Ileum (tissue), 1 donor: ENCODE measurements around a stretch of chr16.

DNA sequence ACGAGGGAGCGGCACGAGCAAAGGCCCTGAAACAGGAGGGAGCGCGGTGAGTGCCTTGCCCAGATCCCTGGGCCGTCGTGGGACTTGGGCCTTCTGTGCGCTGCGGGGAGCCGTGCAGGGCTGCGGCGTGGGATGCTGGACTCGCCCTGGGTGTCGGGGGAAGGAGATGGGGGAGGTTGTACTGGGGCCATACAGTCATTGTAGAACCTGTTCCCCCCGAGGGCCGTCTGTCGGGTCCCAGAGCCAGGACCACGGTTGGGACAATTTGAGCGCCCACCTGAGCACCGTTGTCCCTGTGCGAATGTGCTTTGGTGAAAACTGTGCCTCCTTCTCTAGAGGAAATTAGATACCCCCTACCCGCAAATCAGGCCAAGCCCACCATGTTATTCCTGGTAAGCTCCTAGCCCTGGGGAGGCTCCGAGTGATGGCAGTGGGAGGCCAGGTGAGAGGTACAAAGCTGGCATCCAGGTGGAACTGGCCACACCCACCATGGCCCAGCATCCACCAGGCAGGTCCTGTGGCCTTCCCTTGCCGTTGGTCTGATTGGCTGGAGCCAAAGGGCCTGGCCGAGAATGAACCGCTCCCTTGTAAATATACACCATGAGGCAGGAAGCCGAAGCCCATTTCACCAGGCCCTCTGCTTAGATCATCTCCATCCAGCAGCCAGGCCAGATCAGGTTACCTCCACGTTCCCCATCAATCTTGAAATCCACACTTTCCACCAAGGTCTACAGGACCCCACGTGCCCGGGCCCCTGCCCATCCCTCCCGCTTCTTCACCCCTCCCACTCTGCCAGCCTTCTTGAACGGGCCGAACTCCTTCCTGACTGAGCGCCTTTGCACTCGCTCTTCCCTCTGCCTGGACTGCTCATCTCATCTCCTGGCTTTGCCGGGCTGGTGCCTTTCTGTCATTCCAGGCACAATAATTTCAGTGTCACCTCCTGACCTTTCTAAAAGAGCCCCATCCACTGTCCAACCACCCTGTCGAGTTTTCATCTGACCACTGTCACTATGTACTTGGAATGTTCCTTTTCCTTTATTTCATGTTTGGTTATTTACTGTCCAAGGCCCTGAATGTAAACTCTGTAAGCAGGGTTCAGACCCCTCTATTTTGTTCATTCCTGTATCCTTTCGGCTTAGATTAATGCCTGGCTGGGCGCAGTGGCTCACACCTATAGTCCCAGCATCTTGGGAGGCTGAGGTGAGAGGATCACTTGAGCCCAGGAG is 5.9 kb downstream of the SOCS1 start:
- PRO-cap, result no peak

GRCh38 chr16:11255196-11255601 is 805 bp downstream of the SOCS1 start:
- PRO-cap, result no peak

GRCh38 chr16:11354665-11355701 is 9.7 kb downstream of the RMI2 start:
- PRO-cap, result no peak

DNA sequence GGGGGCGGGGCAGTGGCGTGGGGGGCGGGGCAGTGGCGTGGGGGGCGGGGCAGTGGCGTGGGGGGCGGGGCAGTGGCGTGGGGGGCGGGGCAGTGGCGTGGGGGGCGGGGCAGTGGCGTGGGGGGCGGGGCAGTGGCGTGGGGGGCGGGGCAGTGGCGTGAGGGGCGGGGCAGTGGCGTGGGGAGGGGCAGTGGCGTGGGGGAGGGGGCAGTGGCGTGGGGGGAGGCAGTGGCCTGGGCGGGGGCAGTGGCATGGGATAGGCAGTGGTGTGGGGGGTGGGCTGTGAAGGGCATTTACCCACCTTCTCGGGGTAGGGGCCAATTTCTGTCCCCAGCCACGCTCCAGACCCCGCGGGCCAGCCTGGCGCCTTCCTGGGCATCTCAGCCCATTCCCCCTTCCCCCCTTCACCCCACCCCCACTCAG is 33.1 kb downstream of the ENSG00000188897 start:
- PRO-cap, result no peak

- PRO-cap, result no peak
Measured at GRCh38 chr16:11506741-11507400, 20.2 kb downstream of the ENSG00000188897 start.

DNA sequence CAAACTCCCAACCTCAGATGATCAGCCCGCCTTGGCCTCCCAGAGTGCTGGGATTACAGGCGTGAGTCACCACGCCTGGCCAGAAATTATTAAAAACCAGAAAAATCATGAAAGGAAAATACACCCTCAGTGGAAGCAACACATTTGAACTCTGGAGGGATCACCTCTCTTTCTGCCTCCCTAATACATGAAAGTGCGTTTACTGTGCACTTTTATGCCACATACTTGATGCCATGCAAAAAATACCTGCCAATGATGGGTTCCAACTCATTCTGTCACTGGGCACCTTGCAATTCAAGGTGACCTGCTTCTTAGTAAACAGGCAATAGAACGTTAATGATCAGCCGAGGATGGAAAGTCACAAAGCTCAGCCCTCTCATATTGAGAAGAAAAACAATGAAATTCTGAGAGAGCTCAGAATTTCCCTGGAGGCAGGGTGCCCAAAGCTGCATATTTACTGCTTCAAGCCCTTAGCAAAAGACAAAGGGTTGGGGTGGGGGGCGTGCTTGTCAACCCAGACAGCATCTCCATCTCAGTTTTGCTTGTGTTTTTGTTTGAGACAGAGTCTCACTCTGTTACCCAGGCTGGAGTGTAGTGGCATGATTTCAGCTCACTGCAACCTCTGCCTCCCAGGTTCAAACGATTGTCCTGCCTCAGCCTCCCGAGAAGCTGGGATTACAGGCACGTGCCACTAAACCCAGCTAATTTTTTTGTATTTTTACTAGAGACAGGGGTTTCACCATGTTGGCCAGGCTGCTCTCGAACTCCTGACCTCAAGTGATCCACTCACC is 23.2 kb downstream of the LITAF start:
- PRO-cap, result no peak

GRCh38 chr16:11581346-11582166 is 5.2 kb downstream of the LITAF start:
- PRO-cap, result no peak

DNA sequence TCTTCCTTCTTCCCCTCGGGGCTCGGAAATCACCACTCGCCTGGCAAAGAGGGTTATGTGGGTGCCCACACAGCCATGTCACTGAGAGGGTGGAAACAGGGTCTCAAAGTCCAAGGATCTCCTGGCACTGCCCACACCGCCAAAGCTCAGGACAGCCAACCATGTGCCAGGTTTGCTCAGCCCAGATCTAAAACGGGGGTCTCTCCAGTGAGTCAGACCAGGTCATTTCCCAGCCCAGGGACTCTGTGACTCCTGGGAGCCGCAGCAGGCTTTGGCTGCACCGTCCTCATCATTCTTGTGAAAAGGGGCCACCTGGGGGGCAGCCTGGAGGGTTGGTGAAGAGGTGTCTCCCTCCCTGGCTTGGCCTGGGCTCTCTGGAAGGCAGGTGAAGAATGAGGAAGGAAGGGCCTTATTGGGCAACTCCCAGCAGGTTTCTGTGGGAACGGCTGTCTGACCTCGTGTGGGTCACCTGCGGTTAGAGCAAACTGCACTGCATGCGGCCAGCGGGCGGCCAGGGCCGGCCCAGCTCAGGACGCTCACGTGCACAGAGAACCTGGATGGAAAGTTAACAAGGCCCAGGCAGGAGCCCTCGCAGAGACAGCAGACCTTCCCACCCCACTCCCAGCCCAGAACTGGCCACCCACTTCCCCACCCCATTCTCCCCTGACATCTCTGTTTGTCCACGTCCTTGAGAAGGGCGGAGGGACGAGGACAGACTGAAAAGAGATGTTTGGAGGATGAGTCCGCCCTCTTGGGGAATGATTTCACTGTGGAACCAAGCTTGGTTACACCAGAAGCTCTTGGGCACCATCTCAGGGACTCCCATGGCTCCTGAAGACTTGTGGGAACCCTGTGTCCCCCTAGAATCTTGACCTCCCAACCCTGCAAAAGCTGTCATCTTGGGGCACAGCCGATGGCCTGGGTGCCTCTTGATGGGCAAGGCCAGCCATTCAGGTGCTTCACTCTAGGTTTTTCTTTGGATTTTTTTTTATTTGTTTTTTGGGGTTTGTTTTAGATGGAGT is 25.6 kb upstream of the LITAF start:
- PRO-cap, result no peak

DNA sequence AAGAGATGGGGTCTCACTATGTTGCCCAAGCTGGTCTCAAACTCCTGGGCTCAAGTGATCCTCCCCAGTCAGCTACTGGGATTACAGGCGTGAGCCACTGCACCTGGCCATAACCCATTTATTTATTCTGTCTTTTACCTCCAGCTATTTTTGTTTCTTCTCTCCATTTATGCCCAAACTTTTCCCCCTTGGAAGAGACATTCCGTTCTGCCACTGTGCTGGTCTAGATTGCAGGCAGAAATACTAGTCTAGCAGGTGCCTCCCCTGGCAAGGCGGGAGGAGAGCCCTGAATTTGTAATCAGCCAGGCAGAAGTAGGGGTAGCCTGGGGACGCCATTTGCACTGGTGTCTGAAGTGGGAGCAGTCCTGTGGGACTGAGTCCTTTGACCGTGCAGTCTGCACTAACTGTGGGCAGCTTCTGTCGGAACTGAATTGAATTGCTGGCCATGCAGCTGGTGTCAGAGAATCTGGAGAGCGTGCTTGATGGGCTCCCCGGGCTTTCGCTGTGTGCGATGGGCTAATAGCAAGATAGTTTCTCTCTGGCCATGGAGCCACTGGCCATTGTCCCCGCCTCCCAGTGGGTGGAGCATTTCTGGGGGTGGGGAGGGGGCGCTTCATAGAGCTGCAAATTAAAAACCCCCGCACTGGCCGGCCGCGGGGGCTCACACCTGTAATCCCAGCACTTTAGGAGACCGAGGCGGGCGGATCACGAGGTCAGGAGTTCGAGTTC is 31.5 kb upstream of the LITAF start:
- PRO-cap, result no peak

GRCh38 chr16:11781598-11782043 is 15.4 kb downstream of the ZC3H7A start:
- PRO-cap, result no peak

- PRO-cap, result no peak
Measured at GRCh38 chr16:11795850-11796344, 1.2 kb downstream of the ZC3H7A start.

- PRO-cap, result no peak
Measured at GRCh38 chr16:12057214-12057914, 80.8 kb downstream of the SNX29 start.

DNA sequence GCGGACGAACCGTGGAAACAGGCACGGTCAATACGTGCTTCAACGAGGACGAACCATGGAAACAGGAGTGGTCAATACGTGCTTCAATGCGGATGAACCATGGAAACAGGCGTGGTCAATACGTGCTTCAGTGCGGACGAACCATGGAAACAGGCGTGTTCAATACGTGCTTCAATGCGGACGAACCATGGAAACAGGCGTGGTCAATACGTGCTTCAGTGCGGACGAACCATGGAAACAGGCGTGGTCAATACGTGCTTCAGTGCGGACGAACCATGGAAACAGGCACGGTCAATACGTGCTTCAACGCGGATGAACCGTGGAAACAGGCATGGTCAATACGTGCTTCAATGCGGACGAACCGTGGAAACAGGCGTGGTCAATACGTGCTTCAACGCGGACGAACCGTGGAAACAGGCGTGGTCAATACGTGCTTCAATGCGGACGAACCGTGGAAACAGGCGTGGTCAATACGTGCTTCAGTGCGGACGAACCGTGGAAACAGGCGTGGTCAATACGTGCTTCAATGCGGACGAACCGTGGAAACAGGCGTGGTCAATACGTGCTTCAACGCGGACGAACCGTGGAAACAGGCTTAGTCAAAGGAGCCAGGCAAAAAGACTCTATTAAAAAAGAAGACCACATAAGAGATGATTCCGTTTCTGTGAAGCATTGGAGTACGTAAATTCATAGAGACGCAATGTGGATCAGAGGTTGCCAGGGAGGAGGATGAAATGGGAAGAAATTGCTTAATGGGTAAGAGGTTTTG is 140.5 kb downstream of the SNX29 start:
- PRO-cap, result no peak

DNA sequence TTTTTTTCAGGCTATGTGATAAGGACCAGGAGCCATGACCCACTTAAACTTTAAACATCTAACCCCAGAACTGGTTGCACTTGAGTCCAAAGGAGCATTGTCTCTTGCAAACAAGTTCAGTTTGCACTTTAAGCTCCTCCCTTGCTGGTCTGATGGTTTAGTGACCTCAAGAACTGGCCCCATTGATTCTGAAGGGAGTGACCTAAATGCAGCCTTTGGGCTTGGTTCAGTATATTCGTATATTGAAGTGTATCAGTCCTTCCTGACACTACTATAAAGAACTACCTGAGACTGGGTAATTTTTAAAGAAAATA is 75.3 kb downstream of the ERCC4 start:
- PRO-cap, result no peak

- PRO-cap, result no peak
Measured at GRCh38 chr16:14028092-14028714, 42.9 kb upstream of the MRTFB start.

DNA sequence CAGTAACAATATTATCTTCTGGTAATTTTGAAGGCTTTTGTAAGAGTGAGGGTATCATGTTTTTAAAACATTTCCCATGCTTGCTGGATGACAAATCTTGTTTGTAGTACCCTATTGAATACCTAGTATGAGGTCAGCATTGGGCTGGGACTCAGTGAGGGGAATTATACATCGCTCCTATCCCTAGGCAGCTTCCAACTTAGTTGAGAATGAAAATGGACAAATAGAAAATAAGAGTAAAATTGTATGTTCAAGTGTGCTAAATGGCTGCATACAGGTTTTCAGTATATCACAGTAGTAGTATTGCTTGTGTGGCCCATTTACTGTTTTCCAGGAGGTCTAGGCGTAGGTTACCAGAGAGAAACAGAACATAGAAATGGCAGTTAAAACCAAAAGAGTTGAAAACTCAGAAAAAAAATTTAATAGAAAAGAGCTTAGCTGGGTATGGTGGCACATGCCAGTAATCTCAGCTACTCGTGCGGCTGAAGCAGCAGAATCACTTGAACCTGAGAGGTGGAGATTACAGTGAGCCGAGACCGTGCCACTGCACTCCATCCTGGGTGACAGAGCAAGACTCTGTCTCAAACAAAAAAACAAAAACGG is 35.6 kb downstream of the MRTFB start:
- PRO-cap, result no peak

DNA sequence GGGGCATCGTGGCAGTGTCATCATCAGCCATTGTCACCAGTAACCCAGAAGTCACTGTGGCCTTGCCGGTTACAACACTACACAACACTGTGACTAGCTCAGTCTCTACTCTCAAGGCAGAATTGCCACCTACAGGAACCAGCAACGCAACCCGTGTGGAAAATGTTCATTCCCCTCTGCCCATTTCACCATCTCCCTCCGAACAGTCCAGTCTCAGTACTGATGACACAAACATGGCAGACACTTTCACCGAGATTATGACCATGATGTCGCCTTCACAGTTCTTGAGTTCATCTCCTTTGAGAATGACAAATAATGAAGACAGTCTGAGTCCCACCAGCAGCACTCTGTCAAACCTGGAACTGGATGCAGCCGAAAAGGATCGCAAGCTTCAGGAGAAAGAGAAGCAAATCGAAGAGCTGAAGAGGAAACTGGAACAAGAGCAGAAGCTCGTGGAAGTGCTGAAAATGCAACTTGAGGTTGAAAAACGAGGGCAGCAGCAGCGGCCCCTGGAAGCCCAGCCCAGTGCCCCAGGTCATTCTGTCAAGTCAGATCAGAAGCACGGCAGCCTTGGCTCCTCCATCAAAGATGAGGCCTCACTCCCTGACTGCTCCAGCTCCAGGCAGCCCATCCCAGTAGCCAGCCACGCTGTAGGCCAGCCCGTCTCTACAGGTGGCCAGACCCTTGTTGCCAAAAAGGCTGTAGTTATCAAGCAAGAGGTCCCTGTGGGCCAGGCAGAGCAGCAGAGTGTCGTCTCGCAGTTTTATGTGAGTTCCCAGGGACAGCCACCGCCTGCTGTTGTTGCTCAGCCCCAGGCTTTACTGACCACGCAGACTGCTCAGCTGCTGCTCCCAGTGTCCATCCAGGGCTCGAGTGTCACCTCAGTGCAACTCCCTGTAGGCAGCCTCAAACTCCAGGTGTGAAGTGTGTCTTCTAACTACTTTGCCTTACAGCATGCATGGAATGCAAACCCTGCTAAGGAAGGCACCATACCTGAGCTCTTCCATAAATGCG is 175.8 kb downstream of the MRTFB start:
- PRO-cap, result no peak

GRCh38 chr16:14347792-14348114 is 276.6 kb downstream of the MRTFB start:
- PRO-cap, result no peak

- PRO-cap, result no peak
Measured at GRCh38 chr16:14399113-14399893, 230.8 kb downstream of the PARN start.

- PRO-cap, result no peak
Measured at GRCh38 chr16:14539267-14539466, 90.9 kb downstream of the PARN start.